Ileum (tissue), 1 donor: ENCODE data around the gene NOPCHAP1.

- PRO-cap = no peak
These were observed 20.9 kb downstream of the CHST11 start for GRCh38 chr12:104477524-104478094.

DNA sequence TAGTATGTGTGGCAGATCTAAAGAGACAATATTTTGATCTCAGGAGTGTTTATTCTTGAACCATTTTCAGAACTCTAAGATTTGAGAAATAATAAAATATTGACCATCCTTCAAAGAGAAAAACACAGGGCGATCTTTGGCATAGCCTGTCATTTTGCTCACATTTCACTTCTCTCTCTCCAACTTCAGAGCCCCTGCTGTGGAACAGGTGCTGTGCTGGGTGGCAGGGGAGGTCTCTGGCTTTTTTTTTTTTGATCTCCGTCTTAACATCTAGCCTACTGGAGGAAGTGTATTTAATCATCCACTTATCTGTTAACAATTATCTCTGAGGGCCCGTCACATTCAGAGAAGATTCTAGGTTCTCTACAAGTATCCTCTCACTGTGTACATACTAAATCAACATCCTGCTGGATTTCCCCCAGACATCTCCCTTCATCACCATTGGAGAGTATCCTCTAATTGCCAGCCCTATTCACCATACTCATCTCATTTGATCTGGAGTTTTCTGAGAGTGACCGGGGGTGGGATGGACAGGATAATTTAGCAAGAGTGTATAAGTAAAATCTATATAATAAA, 34.1 kb downstream of the CHST11 start:
- PRO-cap = no peak

DNA sequence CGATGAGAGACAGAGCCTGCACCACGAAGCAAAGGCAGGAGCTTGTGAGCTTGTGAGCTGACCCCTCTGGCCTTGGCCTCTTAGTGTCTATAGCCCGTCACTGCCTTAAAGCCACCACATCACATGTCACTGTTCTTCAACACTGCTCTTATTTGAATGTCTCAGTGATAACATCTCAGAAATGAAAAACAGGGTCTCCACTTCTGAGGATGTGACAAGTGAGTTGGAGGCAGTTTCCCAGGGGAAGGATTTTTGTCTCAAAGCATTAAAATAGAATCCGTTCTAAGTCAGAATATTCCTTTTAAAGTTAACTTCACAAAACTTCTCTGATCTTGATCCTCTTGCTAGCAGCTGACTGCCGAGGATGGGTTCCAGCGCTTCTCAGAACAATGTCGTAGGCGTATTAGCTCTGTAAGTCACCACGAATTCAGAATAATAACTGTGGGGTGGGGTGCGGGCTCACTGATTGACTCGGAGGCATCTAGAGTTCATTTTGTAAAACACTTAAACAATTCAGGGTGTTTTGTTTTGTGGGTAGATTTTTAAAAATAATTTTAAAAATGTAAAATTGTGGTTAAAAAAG, 37.6 kb downstream of the CHST11 start:
- PRO-cap = no peak

DNA sequence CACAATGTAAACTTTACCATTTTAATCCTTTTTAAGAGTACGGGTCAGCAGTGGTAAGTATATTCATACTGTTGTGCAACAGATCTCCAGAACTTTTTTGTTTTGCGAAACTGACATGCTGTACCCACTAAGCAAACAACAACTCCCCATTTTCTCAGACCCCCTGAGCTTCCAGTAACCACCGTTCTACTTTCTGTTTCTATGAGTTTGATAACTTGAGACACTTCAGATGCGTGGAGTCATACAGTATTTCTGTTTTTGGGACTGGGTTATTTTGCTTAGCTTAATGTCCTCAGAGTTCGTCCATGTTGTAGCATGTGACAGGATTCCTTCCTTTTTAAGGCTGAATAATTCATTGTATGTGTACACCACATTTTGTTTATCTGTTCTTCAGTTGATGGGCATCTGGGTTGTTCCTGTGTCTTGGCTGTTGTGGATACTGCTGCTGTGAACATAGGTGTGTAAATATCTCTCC, 38.1 kb downstream of the CHST11 start:
- PRO-cap = no peak

DNA sequence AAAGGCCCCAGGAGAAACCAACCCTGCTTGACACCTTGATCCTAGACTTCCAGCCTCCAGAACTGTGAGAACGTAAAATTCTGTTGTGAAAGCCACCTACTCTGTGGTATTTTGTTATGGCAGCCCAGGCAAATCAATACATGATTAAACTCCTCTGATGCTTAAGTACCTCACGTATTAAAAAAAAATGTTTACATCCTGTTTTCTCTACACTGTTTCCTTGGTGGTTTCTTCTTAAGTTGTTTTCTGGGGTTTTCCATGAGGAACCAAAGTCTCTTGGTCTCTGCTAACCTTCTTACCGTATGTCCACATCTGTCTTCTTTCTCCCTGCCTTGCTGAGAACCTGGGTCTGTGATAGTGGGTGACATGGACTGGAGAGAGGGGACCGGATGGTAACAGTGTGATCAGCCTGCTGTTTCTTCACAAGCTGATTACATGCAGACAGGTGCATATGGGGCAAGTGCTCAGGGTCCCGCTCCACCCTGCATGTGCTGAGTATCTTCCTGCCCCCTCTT, 40.7 kb downstream of the CHST11 start:
- PRO-cap = no peak

DNA sequence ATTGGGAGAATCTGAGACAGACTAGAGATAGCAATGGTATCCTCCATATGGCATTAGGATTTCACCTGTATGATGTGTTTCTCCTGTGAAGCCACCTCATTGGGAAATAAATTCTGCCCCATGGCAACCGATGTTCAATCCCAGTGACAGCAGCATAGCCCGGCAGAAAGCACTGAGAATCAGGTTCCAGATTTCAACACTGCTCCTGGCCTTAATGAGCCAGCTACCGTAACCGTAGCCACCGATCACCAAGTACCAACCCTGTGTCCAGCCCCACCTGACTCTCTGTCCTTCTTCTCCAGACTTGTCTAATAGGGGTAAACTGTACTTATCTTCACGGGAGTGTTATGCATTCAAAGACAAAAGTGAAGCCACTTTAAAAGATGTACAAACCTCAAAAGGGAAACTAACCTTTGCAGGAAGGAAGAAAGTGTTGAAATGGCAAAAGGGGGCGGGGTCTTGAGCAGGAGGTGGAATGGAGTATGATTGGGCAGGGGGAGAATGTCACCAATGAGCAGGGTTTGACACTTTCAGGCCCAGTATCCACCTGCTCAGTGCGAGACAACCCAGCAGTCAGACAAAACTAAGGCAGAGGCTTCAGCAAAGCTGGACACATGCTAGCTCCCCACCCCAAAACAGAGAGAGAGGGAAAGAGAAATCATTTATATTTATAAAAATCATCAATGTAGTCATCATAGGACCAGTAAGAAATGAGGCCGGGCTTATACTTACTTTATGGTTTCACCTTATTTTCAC, 226.1 kb downstream of the CHST11 start:
- PRO-cap = no peak

DNA sequence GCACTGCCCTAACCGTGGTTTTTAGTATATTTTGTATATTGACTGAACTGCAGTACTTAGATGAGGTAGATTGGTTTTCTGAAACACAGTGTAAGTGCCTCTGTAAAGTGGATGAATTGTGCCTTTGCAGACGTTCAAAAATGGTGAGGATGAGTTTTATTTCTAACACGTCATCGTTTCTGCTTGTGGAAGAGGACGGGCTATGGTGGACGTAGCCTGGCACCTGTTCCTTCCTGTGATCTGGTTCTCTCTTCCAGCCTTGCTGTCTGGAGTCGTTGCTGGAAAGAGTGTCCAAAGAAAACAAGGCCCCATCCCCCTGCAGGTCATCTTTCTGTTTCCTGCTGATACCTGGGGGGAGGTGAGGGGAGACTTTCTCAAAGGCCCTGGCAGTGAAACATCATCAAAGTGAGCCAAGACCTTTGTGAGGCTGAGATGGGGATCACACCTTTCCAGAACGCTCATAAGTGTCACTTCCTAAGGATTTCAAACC, 235.6 kb downstream of the SLC41A2 start:
- PRO-cap = no peak

DNA sequence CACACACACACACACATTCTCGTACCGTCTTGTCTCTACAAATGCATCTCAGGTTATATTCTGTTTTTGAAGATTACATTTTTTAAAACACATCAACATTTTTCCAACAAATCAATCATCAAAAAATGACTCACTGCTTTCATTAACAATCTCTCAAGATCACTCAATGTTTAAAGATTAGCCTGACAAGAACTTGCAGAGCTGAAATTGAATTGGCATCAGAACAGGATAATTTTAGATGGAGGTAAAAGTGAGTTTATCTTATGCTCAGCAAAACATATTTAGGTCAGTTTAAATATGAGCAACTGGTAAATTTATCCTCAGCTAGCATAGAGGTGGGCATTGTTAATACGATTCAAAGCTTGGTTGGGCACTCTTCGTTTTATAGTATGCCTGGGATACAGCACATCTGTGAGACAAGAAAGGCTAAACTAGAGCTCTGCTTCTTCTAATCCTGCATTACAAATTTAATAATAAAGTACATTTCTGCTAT, 153.7 kb downstream of the SLC41A2 start:
- PRO-cap = no peak

- PRO-cap = bidirectional peak, plus-strand start at chr12:104986338, minus-strand start at chr12:104986205
These were observed at the start of gene NOPCHAP1 for GRCh38 chr12:104985893-104987154. TSS of gene NOPCHAP1 (plus strand) at chr12:104986316.

GRCh38 chr12:105226102-105226723, 9.8 kb downstream of the APPL2 start:
- PRO-cap = no peak

- PRO-cap = no peak
These were observed 31.9 kb downstream of the NUAK1 start for GRCh38 chr12:106106733-106107398.

DNA sequence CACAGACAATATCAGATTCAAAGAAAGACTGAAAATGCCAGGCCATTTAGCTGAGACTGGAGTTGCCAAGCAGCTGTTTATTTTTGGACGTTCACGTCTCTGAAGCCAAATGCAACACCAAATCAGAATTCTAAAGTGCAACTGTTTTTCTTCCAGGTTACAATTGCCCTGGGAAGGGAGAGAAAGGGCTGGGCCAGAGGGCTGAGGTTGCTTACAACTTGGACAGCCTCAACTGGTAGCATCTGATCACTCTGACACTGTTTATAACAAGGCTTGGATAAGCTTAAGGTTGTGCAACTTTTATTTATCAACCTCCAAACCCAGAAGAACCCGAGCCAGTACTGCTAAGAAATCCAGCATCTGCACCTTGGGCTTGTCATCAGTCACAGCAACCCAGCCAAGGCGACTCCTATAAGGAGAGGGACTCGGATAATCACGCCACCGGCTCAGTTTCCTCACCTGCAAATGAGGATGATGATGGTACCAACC, 24.8 kb downstream of the NUAK1 start:
- PRO-cap = no peak

GRCh38 chr12:106127318-106127752, 11.4 kb downstream of the NUAK1 start:
- PRO-cap = no peak

DNA sequence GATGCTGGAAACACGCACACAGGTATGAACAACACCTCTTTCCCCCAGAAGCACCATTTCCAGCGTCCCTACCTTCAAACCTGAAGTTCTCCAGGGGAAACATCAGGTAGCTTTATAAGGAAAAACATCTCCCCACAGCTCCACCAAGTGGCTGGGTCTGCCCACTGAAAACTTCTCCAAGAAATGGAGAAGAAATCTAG, 10.3 kb upstream of the NUAK1 start:
- PRO-cap = no peak

GRCh38 chr12:106254595-106254996, 6.8 kb upstream of the CKAP4 start:
- PRO-cap = no peak

GRCh38 chr12:106274257-106275213, 26.7 kb upstream of the CKAP4 start:
- PRO-cap = no peak

GRCh38 chr12:106282563-106283269, 19.8 kb upstream of the TCP11L2 start:
- PRO-cap = no peak

- PRO-cap = no peak
These were observed 105.1 kb upstream of the RFX4 start for GRCh38 chr12:106477785-106478017.

DNA sequence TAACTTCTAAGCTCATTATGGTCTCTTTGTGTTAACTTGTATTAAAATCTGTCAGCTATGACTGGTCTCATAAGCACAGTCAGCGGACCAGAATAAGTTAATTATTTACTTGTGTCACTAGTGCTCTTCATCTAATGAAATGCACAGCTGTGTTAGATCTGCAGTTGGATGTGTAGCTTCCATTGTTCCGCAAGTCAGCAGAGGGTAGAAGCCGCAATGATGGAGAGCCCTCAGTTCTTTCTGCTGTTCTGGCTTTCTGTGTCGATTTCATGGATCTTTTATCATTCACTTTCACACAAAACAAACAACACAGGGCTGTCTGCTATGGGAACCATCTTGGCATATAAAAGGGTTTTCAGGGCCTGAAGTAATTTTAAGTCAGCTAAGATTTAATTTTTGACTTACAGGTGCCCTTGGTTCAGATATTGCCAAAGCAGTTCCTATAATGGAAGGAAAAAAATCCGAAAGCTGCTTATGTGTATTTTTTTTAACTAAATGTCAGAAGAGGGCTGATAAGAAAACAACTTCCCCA, 89.2 kb upstream of the RFX4 start:
- PRO-cap = no peak

GRCh38 chr12:106767616-106768610, 6.6 kb upstream of the RIC8B start:
- PRO-cap = no peak